ENCODE data around the genes TMEM179 and AKT1.

DNA sequence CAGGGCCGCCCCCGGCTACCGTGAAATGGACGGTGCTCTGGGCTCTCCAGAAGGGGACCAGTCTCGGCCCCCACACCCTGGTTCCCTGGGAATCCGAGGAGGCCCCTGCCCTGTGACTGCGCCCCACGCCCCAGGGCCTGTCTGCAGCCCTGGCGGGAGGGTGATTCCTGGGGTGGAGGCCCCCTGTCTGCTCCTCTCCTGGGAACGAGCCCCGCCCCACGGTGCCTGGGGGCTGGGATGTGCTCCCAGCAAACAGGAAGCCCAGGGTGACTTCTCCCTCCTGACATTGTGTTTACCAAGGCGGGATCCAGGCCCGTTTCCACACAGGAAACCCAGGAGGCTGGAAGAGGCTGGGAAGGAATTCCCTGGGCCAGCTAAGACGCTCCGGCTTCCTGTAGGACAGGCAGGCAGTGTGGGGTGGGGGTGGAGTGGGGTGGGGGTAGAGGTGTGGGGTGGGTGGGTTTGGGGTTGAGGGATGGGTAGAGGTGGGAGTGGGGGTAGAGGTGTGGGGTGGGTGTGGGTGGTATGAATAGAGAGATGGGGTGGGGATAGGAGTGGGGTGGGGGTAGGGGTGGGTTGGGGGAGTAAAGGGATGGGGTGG lies 46.8 kb downstream of the KIF26A start:
- PRO-cap, 2 experiments = no peak in any of the 2 experiments
- RAMPAGE, long total RNA, 4 experiments = no peak in any of the 4 experiments

GRCh38 chr14:104281005-104281480 lies 142.7 kb downstream of the KIF26A start:
- PRO-cap, 2 experiments = no peak in any of the 2 experiments
- RAMPAGE, long total RNA, 4 experiments = no peak in any of the 4 experiments

DNA sequence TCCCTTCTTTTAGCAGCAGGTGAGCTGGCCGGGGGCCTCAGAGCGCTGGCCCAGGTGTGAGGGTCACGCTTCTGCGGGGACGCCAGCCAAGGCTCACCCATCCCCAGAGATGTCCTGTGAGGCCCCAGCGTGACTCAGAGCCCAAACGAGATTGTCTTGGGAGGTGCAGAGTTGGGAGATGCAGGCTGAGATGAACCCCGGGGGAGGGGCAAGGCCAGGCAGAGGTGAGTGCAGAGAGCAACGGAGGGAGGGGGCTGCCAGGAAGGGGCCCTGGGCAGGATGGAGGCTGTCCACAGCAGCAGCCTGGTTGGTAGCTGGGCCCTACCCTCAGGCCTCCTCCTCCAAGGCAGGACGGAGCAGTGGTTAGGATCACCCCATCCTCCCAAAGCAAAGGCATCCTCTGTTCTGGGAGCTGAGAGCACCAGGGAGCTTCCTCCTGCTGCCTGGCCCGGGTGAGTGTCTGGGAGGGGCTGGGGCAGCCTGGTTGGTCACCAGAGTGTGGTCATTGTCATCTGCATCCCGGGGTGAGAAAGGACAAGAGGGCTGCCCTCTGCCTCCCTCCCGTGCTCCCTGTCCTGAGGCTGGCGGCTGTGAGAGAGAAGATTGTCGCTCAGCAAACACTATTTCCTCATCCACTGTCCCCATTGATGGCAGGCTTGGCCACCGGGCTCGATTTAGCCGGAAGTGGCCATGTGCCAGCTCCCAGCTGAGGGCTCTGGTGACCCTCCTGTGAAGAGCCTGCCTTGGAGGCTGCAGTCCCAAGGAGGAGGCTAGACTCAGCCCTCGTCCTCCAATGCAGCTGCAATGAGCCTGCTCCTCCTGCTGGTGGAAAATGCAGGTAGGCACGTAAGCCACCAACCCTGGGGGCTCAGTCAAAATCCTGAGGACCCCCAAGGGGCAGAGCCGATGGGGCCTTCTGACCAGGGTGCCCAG lies 155.4 kb downstream of the KIF26A start:
- PRO-cap, 2 experiments = no peak in any of the 2 experiments
- RAMPAGE, long total RNA, 4 experiments = no peak in any of the 4 experiments

DNA sequence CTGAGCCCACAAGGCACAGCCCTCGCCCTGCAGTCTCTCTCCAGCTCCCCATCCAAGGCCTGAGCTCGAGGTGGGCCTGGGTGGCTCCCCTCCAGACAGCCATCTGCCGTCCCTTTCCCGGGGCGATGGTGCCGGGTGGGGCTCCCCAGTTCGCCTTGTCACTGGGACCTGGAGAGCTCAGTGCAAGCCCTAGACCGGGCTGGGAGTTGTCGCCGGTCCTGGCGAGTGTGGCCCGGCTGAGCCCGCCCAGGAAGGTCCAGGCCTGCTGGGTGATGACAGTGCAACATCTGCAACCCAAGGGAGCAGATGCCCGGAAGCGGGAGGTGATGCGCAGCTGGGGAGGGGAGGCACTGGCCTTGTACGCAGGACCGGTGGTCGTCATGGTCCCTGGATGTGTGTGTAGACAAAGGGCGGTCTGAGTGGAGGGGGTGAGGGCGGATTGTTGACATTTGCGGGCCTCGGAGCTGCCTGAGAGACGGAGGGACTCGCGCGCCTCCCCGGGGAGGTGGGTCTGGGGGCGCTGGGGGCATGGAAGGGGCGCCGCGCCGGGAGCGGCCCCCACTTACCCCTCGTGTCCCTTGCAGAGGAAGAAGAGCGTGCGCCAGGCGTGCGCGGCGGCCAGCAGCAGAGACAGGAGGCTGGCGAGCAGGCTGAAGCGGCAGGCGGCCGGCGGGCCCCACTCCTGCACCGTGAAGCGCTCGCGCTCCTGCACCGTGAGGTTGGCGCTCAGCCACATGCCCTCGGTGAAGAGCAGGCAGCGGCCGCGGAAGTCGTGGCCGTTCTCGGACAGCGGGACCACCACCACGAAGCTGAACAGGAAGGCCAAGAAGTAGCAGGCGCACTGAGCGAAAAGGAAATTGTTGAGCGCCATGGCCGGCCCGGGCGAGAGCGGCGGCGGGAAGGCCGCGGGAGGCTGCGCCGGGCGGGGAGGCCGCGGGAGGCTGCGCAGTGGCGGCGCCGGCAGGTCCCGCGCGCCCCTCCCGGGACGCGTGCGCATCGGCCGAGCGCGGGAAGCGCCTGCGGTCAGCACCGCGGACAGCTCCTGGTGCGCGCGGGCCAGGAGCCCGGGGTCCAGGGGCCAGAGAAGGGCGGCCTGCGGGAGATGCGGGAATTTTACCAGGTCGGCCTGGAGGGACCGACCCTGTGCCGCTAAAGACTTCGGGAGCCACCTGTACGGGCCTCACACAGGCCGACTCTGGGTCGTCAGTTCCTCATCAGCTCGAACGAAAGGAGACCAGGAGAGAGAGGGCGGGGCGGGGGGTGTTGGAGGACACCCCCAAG lies at the start of gene TMEM179:
TMEM179 (minus strand) TSS at position 902 of the 1,281 bp plus-strand sequence.
- PRO-cap, 2 experiments = no peak in any of the 2 experiments
- RAMPAGE, long total RNA, 4 experiments = no peak in any of the 4 experiments

DNA sequence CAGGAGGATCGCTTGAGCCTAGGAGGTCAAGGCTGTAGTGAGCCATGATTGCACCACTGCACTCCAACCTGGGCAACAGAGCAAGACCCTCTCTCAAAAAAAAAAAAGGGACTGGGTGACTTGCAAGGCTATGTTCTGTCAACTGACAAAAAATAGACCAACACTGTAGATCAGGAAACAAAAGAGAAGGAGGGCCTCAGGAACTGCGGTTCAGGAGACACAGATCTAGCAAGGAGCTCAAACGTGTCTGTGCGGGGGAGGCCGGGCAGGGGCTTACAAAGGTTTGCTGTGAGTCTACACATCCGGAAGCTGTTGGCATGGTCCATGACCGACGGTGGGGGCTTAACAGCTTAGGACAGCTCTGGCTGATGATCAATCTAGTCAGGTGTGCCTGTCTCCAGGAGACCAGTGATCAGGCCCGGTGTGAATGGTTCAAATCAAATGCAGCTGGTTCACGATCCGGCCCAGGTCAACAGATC lies 31.6 kb upstream of the INF2 start:
- PRO-cap, 2 experiments = no peak in any of the 2 experiments
- RAMPAGE, long total RNA, 4 experiments = no peak in any of the 4 experiments

- PRO-cap, 2 experiments = no peak in any of the 2 experiments
- RAMPAGE, long total RNA, 4 experiments = no peak in any of the 4 experiments
Observed at GRCh38 chr14:104707192-104707636, 16.8 kb upstream of the ADSS1 start.

DNA sequence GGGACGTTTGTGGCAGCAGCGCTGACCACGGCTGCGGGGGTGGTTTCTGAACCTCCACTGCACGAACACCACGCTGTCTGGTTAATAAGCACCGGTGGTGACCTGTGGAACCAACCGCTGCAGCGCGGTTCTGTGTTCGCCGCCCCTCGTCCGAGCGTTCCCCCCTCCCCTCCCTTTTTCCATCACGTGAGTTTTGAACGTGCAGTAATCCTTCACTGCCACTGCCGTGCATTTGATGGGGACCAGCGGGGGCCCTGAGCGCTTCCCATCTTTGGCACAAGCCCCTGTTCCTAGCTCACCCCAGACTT lies 6.4 kb upstream of the ADSS1 start:
- PRO-cap, 2 experiments = no peak in any of the 2 experiments
- RAMPAGE, long total RNA, 4 experiments = no peak in any of the 4 experiments

DNA sequence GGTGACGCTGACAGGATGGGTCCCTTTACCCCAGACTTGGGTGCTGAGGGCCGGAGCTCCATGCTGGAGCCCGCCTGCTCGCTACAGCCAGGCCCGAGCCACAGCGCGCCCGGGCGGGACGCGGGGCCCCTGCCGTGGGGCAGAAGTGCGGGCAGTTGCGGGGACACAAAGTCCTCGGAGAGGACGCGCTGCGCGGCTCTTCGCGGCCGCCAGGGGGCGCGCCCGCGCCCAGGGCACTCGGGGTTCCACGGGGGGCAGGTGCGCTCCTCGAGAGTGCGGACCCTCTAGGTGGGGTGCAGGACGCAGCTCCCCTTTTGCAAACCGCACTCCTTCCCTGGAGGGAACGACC lies 535 bp upstream of the ADSS1 start:
- PRO-cap, 2 experiments = no peak in any of the 2 experiments
- RAMPAGE, long total RNA, 4 experiments = no peak in any of the 4 experiments

DNA sequence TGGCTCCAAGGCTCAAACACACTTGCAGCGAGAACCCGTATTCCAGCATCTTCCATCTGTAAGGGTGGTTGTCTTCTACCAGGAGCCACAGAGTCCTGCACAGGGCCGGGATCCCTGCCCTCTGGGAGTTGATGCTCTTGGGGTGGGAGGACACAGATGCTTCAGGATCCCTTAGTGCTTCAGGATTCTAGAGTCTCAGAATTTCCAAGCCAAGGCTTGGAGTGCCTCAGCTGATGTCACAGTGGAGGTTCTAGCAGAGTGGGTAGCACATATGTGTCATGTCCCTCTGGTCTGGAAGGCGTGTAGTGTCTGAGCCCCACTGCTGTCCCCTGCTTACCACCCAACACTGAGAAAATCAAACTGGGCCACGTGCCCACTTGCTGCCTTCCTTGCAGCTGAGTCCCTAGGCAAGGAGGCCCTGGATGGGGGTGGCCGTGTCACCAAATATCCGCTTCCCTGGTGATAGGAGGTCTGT lies 7.2 kb upstream of the SIVA1 start:
- PRO-cap, 2 experiments = no peak in any of the 2 experiments
- RAMPAGE, long total RNA, 4 experiments = no peak in any of the 4 experiments

GRCh38 chr14:104750763-104751098 lies 2.2 kb upstream of the SIVA1 start:
- PRO-cap, 2 experiments = no peak in any of the 2 experiments
- RAMPAGE, long total RNA, 4 experiments = no peak in any of the 4 experiments

GRCh38 chr14:104770475-104771331 lies 17.8 kb downstream of the SIVA1 start:
- PRO-cap, 2 experiments = no peak in any of the 2 experiments
- RAMPAGE, long total RNA, 4 experiments = no peak in any of the 4 experiments

- PRO-cap, 2 experiments = no peak in any of the 2 experiments
- RAMPAGE, long total RNA, 4 experiments = no peak in any of the 4 experiments
Observed at GRCh38 chr14:104772699-104773296, 19.9 kb downstream of the SIVA1 start.

- PRO-cap, 2 experiments = no peak in any of the 2 experiments
- RAMPAGE, long total RNA, 4 experiments = no peak in any of the 4 experiments
Observed at GRCh38 chr14:104792481-104792963, 3.0 kb downstream of the AKT1 start.

DNA sequence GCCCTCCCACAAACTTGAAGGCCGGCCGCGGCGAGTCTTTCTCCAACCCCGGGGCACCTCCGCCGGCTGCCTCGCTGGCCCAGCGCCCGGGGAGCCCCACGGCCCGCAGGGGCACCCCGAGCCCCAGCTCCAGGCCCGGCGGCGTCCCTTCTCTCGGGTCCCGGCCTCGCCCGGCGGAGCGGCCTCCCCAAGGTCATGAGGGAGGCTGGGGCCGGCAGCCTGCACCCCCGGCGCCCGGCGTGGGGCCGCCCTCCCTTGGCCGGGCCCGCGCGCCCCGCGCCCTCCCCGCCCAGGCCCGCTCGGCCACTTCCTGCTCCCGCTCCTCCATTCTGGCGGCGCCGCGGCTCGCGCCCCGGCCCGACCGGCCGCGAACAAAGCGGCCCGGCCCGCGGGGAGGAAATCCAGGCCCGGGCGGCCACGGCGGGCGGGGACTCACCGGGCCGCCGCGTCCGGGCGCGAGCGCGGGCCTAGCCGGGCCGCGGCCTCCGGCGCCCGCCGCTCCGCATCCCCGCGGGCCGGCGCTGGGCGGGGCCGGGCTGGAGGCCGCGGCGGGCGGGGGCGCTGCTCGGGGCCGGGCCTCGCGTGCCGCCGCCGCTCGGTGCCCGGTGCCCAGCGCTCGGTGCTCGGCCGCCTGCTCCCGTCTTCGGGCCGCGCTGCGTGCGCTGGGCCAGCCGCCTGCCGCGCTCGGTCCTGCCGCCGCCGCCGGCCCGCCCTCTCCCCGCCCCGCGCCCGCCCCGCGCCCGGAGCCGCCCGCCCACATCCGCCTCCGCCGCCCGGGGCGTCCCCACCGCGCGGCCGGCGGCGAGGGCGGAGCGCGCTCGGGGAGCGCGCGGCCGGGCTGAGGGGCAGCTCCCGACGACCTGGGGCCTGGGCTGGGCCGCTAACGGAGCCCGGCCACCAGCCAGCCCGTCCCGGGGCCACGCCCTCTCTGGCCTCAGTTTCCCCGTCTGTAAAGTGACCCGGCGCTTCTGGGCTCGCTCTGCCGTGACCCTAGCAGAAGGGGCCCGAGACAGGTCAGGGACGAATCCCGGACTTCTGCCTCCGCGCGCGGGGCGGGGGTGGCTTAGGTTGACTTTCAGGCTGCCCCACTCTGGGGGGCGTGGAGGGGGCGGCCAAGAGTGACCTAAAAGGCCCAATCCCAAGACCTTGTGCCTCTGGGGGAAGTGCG lies at the start of gene AKT1:
AKT1 (minus strand) TSS at position 701 of the 1,168 bp plus-strand sequence.
- PRO-cap, 2 experiments = peak in 2 of 2 experiments; most common plus-strand start position 810 of the sequence (in 2); most common minus-strand start position 656 of the sequence (in 1)
- RAMPAGE, long total RNA, 4 experiments = no peak in any of the 4 experiments

- PRO-cap, 2 experiments = no peak in any of the 2 experiments
- RAMPAGE, long total RNA, 4 experiments = no peak in any of the 4 experiments
Observed at GRCh38 chr14:104799535-104800103, 1.3 kb upstream of the ZBTB42 start.

DNA sequence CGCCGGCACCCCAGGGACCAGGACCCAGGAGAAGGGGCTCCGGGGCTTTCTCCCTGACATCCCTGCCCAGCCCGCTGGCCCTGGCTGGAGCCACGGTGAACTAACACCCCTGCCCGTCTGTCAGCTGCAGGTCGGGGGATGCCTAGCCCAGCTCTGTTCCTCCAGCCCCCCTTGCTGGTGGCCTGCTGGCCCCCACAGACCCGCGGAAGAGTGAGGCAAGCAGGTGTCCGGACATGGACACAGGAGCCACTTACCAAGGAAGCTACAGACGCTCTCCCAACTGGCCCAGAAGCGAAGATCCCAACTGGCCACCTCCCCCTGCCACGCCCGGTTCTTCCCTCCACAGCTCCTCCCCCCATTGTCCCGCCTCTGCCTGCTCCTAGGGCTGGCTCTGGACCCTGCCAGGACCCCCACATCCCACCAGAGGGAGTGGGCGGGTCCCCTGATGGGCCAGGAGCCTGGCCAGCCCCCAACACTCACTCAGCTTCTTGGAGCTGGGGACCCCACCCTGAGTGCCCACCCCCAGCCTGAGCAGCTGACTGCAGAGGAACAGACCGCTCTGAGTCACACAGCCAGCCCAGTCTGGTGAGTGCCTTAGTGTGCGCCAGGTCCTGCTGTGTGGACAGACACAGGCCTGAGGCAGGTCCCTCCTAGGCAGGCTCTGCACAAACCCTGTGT lies 7.8 kb downstream of the AHNAK2 start:
- PRO-cap, 2 experiments = peak in 2 of 2 experiments; most common plus-strand start position 597 of the sequence (in 2); most common minus-strand start position 293 of the sequence (in 1)
- RAMPAGE, long total RNA, 4 experiments = start-site peak on the minus strand in 2 of 4 experiments, centred at positions 295 to 393 of the sequence, 22 to 175 reads per replicate

GRCh38 chr14:104974050-104974383 lies 4.2 kb downstream of the AHNAK2 start:
- PRO-cap, 2 experiments = no peak in any of the 2 experiments
- RAMPAGE, long total RNA, 4 experiments = no peak in any of the 4 experiments

- PRO-cap, 2 experiments = no peak in any of the 2 experiments
- RAMPAGE, long total RNA, 4 experiments = no peak in any of the 4 experiments
Observed at GRCh38 chr14:105059565-105060131, 5.6 kb downstream of the GPR132 start.

DNA sequence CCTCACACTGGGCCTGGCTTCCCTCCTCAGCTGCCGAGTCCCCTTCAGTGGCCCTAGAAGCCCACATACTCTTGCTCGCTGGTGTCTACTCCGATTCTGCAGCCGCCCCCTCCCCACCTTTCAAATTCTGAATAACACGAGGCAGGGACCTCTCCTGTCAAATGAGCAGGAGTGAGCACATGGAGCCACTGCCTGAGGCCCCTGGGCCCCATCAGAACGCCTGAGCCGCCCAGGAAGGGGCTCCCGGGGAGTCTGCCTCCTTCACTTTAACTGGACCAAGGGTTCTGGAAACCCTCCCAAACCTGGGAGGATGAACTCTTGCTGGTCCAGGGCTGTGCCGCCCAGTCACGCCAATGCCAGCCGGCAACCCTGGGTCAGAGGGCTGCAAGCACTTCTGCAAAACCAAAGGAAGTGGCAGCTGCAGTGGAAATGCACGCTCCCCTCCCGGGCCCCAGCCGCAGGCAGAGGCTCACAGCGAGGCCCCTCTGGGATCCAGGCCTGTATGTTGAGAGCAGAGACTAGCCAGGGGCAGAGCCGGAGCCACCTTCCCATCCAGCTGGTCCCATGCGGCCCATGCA lies 4.7 kb downstream of the GPR132 start:
- PRO-cap, 2 experiments = no peak in any of the 2 experiments
- RAMPAGE, long total RNA, 4 experiments = no peak in any of the 4 experiments

DNA sequence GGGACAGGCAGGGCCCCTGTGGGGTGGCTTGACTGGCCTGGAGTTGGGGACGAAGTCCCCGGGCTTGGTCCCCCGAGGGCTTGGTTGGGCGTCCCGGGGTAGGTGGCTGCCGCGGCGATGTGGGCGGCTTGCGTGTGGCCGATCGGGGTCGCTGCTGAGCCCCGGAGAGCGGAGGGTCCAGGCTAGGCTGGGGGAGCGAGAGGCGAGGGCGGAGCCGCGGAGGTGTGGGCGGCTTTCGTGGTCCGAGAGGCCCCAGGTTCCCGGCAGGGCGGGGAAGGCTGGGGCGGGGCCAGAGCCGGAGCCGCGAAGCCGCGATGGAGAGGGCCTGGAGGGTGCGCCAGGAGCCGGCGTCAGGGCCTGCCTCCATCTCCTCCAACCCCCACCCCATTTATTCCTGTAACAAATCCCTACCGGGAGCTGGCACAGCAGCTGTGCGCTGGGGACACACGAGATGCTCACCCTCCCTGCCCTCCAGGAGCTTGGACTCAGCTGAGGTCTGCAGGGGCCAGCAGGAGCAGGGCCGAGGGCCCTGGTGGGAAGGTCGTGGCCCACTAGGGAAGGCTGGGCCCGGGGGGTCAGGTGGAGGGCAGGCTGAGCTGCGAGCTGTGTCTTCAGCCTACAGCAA lies 28.6 kb upstream of the GPR132 start:
- PRO-cap, 2 experiments = peak in 1 of 2 experiments; most common plus-strand start position 292 of the sequence (in 1); most common minus-strand start position 121 of the sequence (in 1)
- RAMPAGE, long total RNA, 4 experiments = start-site peak on the plus strand in 1 of 4 experiments, centred at position 266 of the sequence, 5 reads per replicate; start-site peak on the minus strand in 2 of 4 experiments, centred at positions 193 to 197 of the sequence, 5 to 19 reads per replicate